NCI-H460 (cell line): Measurements from ENCODE around the genes IL36G and ACTR3.

DNA sequence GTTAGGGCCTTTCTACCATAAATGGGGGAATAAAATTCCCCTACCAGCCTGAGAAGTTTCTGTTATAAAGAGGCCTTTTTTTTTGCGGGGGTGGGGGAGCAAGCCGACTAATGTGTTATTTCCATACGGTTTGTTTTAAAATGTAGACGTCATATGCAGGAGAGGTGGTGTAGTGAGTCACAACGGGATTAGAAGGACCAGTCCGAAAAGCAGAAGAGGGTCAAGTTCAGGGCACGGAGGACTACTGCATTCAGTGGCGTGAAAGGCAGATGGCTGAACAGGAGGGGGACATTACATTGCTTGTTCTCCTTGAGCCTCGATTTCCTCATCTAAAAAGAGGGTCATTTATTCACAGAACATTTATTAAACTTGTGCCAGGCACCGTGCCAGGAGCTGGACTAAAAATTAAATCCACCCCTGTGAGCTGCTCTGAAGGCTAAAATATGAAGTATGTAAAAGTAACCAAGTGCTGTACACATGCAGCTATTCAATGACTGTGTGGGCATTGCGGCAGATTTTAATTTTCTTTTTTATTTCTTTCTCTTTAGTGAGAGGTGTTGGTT is 23.7 kb downstream of the IL1B start:
RAMPAGE:
- cytosol, long total RNA = no peak
- long total RNA = no peak
- nucleus, long total RNA = no peak

DNA sequence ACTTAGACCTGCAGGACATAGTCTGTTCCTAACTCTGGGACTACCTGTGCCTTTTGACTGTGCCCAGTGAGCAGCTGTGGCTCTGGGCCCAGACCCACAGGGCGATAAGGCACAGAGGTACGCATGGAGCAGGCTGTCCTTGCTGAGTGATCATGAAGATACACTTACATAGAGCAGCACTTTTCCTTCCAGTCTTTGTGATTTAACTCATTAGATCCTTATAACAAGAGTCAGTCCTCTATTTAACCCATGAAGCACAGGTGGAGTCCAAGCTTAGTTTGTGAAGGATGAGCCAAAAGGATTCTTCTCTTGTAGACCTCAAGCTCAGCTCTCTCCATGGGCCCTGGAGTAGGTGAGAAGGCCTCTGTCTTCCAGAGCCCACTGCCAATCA is 28.6 kb downstream of the IL37 start:
RAMPAGE:
- cytosol, long total RNA = no peak
- long total RNA = no peak
- nucleus, long total RNA = no peak

GRCh38 chr2:112977684-112978161 is at the start of gene IL36G:
IL36G (plus strand) TSS chr2:112978006.
RAMPAGE:
- cytosol, long total RNA = no peak
- long total RNA = no peak
- nucleus, long total RNA = no peak

DNA sequence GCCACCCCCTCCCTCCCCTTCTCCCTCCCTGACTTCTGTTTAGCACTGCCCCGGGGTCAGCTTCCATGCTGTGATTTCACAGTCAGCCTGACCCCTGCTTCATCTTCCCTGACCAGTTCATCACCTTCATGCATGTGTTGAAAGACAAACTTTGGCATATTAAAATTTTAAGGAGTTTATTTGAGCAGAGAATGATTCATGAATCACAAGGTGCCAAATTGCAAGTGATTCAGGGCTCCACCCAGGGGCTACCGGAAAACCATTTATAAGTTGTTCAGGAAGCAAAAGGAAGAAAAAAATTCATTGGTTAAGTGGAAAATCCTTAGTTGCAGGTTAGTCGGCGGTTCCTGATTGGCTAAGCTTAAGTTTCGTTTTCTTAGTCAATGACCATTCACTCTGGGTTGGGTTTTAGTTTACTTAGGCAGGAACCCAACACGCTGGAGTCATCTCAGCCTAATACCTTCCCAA is 10.6 kb downstream of the IL1F10 start:
RAMPAGE:
- cytosol, long total RNA = no peak
- long total RNA = no peak
- nucleus, long total RNA = no peak

RAMPAGE:
- cytosol, long total RNA = no peak
- long total RNA = no peak
- nucleus, long total RNA = no peak
Observed at GRCh38 chr2:113181707-113182182, 8.0 kb downstream of the PSD4 start.

GRCh38 chr2:113198465-113199538 is 25.0 kb downstream of the PSD4 start:
RAMPAGE:
- cytosol, long total RNA = no peak
- long total RNA = no peak
- nucleus, long total RNA = no peak

GRCh38 chr2:113209163-113209782 is 35.5 kb downstream of the PSD4 start:
RAMPAGE:
- cytosol, long total RNA = no peak
- long total RNA = no peak
- nucleus, long total RNA = no peak

RAMPAGE:
- cytosol, long total RNA = no peak
- long total RNA = no peak
- nucleus, long total RNA = no peak
Observed at GRCh38 chr2:113245683-113246663, 32.7 kb downstream of the PAX8 start.

DNA sequence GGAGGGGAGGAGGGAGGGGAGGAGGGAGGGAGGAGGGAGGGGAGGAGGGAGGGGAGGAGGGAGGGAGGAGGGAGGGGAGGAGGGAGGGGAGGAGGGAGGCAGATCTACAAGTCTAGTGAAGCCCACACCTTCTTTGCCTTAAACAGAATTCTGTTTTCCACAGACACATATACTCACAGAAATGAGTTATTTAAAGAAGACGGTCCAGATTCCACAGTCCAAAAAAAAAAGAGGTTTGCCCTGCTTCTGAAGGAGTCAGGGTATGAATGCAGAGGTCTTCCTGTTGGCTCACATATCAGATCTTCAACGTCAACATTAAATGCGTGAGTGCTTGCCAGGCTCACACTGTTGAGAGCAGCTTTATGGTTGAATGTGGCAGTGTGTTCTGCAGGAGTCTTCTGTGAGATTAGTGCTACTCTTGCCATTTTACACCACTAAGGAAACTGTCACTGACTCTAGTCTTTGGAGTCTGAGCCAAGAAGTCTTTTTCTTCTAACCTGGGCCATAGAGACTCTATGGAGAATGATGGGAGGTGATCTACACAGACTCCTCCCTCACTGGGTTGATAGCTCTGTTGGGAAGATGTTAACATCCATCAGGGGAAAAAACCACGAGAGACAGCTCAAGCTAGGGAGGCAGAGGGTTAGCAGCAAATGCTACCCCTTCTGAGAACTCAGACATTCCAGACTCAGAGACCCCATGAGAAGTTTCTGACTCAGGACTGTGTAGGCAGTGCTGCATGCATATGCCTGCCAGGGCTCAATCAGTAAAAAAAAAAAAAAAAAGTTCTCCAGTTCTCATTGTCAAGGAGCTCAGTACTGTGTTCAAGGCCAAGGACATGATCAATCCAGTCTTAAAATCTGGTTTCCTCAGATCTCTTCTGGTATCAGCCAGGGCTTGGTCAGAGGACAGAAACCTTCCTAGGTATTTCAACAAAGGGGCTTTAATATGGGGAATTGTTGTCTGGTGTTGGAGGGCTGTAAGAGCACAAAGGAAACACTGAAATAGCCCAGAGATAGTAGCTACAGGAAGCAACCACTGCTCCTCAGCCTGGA is 23.2 kb downstream of the PAX8 start:
RAMPAGE:
- cytosol, long total RNA = no peak
- long total RNA = no peak
- nucleus, long total RNA = no peak

RAMPAGE:
- cytosol, long total RNA = no peak
- long total RNA = no peak
- nucleus, long total RNA = no peak
Observed at GRCh38 chr2:113342718-113343137, 64.0 kb upstream of the PAX8 start.

DNA sequence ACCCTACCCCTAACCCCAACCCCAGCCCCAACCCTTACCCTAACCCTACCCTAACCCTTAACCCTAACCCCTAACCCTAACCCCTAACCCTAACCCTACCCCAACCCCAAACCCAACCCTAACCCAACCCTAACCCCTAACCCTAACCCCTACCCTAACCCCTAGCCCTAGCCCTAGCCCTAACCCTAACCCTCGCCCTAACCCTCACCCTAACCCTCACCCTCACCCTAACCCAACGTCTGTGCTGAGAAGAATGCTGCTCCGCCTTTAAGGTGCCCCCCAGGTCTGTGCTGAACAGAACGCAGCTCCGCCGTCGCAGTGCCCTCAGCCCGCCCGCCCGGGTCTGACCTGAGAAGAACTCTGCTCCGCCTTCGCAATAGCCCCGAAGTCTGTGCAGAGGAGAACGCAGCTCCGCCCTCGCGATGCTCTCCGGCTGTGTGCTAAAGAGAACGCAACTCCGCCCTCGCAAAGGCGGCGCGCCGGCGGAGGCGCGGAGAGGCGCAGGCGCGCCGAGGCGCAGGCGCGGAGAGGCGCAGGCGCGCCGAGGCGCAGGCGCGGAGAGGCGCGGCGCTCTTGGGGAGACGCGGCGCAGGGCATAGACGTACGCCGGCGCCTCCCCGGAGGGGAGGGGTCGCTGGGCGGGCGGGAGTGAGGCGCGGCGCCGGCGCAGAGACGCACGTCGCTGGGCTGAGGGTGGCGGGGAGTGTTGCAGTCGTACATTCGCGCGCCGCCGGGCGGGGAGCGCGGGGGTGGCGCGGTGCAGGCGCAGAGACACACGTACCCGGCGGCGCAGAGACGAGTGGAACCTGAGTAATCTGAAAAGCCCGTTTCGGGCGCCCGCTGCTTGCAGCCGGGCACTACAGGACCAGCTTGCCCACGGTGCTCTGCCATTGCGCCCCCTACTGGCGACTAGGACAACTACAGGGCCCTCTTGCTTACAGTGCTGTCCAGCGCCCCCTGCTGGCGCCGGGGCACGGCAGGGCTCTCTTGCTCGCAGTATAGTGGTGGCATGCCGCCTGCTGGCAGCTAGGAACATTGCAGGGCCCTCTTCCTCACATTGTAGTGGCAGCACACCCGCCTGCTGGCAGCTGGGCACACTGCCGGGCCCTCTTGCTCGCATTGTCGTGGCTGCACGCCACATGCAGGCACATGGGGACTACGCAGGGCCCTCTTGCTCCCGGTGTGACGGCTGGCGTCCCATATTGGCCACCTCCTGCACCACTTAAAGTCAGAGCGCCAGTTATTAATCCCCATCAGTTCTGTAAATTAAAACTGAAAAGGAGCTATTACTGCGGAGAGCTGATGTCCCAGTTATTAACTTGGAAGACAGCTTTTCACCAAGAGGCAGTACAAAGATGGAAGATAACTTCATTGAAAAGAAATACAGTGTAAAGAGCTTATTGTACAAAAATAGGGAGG is 23.3 kb upstream of the RABL2A start:
RAMPAGE:
- cytosol, long total RNA = no peak
- long total RNA = no peak
- nucleus, long total RNA = no peak

DNA sequence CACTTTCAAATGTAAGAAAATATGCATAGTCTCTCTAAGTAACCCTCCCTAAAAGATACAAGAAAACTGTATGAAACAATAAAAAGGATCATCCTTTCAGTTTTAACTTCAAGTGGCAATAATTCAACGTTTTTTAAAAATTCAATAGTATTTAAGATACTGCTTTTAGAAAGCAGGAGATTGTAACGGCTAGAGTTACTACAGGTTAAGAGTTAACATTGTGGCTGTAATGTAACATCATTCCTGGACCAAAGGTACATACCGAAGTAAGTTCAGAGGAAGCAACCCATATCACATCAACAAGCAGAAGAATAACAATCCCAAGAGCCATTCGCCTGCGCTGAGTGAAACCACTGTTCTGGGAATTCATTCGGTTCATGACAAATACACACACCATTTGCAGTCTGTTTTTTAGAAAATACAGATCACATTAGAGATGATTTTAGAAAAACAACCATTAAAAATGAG is 1.5 kb downstream of the SLC35F5 start:
RAMPAGE:
- cytosol, long total RNA = no peak
- long total RNA = no peak
- nucleus, long total RNA = no peak

DNA sequence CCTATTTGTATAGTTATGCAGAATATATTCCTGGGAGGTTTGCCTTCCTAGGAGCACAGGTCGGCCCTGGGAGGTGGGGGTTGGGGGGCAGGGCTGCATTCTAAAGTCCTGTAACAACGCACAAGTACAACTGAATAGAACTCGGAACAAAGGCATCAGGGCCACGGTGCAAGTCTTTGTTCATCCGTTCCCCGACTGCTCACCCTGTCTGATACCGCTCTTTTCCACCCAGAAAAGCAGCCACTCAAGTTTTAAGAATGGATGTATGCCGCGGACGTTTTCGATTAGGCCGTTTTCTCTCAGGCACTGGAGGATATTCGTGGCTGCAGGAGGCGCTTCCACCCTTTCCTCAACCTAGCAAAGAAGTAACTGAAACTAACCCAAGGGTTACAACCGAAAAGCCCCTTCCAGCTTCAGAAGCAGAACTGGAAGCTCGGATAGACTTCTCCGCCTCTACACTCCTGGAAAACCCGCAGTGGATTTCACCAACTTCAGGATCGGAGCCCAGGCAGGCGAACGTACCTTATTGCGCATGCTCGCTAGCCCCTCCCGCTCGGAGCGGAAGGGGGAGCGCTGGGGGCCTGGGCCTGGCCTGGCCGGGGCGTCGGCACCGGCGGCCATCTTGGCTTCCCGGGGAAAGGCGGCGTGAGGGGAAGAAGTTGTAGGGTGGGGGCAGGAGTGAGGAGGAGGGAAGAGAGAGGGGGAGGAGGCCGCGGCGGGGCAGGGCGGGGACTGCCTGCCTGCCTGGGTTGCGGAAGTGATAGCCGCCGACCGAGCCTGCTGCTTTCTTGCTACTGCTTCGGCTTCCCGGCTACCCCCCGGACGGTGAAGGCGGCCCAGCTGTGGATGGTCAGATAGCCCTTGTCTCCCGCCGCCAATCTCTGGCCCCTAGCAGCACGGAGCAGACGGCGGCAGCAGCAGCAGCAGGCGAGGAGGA is at the start of gene ACTR3:
TSS of gene ACTR3 (plus strand) at position 749 of the 937 bp plus-strand sequence.
RAMPAGE:
- cytosol, long total RNA = start-site peak on the minus strand centred at position 427 of the sequence, 25 bp wide, 12 and 13 reads in 2 replicates; start-site peak on the plus strand centred at position 754 of the sequence, 249 bp wide, 4,295 and 4,382 reads in 2 replicates
- long total RNA = start-site peak on the plus strand centred at position 761 of the sequence, 122 bp wide, 1,937 and 3,180 reads in 2 replicates
- nucleus, long total RNA = start-site peak on the plus strand centred at position 768 of the sequence, 107 bp wide, 3,346 and 1,191 reads in 2 replicates

GRCh38 chr2:117205332-117205819 is 609.1 kb upstream of the DDX18 start:
RAMPAGE:
- cytosol, long total RNA = no peak
- long total RNA = no peak
- nucleus, long total RNA = no peak

GRCh38 chr2:117942798-117943419 is 71.0 kb downstream of the CCDC93 start:
RAMPAGE:
- cytosol, long total RNA = no peak
- long total RNA = no peak
- nucleus, long total RNA = no peak

DNA sequence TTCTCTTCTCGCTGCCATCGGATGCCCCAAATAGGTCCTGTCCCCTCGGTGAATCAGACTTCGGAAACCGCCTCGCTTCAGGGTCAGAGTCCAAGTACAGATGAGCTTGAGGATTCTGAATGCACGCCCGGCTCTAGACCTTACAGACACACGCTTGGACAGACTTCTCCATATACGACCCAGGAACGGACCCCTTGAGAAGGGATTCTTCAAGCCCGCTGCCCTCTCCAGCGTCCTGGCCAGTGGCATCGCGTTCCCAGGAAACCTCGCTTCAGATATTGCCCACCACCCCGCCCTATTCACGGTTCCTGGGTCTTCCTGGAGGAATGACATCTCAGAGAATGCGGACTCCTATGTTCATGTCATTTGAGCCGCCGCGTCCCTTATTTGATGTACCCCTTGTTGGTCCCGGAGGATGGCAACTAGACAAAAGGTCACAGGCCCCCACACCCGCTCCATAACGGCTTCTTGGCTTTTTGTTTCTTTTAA is 521 bp upstream of the CCDC93 start:
RAMPAGE:
- cytosol, long total RNA = no peak
- long total RNA = no peak
- nucleus, long total RNA = no peak

GRCh38 chr2:118177184-118177714 is 89.0 kb downstream of the INSIG2 start:
RAMPAGE:
- cytosol, long total RNA = no peak
- long total RNA = no peak
- nucleus, long total RNA = no peak

RAMPAGE:
- cytosol, long total RNA = no peak
- long total RNA = no peak
- nucleus, long total RNA = no peak
Observed at GRCh38 chr2:118808050-118808399, 39.4 kb downstream of the EN1 start.

DNA sequence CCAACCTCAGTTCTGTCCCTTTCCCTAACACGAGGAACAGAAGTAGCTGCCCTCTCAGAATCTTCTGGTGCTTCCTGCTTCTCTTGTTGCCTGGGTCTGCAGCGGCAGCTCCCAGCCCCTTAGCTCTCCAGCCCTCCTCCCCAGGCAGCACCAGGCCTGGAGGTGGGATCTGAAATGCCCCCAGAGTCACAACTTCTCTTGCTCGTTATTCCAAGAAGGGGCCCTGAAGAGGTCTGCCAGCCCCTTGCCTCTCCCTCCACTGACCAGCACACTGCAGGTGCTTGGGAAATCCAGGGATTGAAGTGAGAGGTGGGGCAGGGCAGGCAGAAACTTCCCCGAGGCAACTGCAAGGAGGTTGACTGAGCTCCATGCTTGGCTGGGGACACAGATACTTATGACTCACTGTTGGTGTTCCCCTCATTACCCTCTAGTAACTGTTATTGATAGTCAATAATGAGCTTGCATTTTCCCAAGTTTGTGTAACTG is 47.4 kb downstream of the MARCO start:
RAMPAGE:
- cytosol, long total RNA = no peak
- long total RNA = no peak
- nucleus, long total RNA = no peak

DNA sequence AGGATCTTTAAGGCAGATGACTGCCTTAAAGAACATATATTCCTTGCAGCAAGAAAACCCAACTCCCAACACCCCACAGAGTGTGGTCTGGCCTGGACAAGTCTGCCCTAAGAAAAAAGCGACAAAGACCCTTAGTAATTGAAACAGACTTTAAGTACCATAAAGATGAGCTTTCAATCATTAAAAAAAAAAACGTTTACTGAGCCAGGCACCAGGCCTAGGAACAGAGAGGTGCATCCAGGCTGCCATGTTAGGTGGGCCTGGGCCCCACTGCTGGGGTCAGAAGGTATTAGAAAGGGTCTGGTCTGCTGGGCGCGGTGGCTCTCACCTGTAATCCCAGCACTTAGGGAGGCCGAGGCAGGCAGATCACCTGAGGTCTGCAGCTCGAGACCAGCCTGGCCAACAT is 9.9 kb upstream of the STEAP3 start:
RAMPAGE:
- cytosol, long total RNA = no peak
- long total RNA = no peak
- nucleus, long total RNA = no peak